Colic lymph node (tissue), 1 donor: ENCODE data around the gene ZCCHC18.

- PRO-cap = unidirectional peak, plus-strand start at chrX:104112337; bidirectional peak, plus-strand start at chrX:104112556, minus-strand start at chrX:104112438; bidirectional peak, plus-strand start at chrX:104112913, minus-strand start at chrX:104112734
These were observed at the start of gene ZCCHC18 for GRCh38 chrX:104112127-104113117. ZCCHC18 (plus strand) TSS chrX:104112523.

DNA sequence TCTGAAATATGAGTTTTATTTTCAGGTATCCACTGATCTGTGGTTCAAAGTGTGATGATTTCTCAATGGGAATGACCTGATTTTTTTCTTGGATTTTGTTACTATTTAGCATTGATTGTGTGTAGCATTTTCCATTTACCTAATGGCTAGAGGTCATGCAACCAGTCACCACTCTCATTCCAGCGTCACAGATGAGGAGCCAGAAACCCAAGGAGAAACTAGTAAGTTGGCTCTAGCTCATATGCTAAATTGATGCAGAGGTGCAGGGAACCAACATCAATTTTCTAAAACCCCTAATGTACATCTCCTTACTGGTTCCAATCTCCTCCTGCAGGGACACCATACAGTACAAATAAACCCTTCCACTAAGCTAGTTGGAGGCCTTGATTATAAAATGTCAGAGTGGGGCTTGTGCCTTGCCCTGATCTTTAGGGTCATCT lies 118.2 kb downstream of the IL1RAPL2 start:
- PRO-cap = no peak

- PRO-cap = no peak
These were observed 21.9 kb upstream of the TBC1D8B start for GRCh38 chrX:106780556-106781051.

DNA sequence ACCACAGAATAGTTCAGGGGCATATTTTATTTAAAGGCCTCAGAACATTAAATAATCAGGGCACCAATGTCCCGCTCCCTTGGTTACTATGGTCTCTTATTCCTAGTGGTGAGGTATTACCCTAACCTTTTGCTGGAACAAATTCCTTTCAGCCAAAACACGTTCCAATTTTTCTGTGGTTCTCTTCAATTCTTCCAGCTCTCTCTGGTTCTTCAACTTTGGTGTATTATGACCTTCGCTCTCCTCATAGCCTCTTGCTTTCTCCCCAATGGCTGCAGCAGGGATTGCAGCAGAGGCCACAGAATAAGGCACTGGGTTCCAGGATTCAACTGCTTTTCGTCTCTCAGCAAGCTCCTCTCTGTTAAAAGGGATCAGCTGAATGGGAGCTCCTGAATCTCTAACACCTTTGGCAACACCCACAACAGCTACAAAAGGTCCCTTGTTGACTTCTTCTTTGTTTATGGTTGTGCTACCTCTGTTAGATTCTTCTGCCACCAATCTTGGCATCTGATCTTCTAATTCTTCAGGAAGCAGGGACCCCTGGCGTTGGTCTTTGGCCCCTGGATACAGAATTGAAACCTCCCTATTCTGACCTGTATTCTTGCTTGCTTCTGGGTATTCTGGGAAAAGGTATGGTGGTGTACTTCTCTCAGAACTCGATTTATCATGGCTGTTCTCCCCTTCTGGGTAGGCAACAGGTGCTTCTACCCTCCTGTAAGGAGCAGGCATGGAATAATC lies 22.4 kb downstream of the CLDN2 start:
- PRO-cap = no peak

DNA sequence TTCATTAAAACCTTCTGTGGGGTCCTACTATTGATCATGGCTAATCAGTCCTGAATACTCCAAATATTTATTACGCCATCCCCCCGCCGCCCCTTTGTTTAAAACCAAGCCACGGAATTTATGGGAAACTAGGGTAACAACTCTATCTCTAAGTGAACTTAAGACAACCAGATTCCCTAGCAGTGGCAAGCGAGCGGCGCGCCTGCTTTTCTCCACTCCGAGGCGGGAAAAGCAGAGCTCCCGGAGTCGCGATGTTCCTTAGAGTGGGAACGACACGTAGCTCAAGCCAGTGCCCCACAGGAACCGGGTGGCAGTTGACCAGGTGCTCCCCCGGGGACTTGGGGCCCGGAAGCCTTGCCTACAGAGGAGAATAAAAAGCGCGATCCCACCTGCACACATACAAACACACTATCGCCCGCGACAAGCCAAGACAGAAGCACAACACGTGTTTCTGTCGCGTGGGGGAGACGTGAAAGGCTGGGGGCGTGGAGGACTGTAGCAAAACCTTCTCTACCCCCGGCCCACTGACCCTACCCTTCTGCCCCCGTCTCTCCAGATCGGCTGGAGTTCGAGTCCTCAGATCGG lies 531 bp downstream of the NUP62CL start:
- PRO-cap = no peak

GRCh38 chrX:107451123-107451510 lies 1.7 kb downstream of the FRMPD3 start:
- PRO-cap = no peak

DNA sequence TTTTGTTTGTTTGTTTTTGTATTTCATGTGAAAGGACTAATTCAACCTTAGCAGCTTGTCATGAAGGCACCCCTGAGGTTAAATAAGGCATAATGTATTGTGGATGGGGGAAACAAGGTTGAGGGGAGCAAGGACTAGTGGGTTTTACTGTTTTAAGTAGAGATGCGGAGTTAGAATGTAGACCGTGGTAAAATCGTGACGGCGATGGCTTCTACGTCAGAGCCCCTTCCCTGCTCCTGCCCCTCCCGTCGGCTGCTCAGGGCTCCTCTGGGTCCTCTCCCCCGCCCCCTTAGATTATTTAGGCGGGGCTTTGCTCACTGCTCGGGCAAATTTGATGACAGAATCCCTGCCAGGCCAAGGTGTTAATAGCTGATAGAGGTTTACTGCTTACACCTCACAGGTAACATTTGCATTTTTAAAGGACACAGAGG lies 2.2 kb downstream of the FRMPD3 start:
- PRO-cap = no peak

DNA sequence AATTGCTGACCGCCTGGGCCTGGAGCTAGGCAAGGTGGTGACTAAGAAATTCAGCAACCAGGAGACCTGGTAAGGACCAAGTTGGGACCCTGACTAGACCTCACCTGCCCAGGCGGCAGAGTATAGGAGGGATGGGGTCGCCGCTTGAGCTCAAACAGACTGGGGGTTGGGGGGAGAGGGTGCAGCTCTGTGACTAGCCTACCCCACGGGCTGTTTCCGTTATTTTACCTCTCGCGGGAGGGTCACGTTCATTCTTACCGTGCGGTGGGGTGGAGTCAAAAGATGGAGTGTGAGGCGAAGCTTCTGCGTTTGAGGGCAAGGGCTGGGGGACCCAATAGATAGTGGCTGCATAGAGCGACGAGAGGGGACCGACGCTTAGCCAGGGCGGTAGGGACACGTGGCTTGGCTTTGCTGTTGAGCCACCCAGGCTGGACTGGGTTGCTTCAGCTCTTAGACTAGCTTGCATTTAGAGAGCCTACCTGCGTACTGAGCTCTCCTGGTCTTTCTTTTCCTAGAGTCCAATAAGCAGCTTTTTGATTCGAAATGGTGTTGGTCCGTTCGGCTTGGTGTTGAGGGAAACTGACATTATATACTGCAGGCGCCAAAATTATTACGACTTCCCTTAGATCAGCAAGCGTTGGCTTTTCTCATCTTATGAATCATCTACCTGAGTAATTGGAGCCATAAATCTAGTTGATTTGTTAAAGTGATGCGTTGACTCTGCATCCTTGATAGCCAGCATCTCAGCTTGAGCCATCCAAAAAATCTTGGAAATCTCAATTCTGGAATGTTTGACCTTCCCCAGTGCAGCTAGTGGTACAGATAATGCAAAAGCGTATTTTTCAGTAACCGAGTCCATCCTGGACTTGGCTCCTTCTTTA lies 612 bp downstream of the PRPS1 start:
- PRO-cap = bidirectional peak, plus-strand start at position 278 of the sequence, minus-strand start at position 226 of the sequence

GRCh38 chrX:107673041-107673883 lies 45.0 kb downstream of the PRPS1 start:
- PRO-cap = bidirectional peak, plus-strand start at chrX:107673190, minus-strand start at chrX:107672949

DNA sequence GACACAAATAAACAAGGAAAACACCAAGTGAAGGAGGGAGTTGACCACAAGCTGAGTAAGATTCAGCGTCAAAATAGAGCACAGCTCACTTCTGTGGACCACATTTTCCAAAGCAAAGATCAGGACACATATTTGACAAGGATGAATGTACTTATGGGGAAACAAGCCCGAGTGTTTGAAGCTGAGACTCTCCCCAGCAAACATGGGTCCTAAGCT lies 46.5 kb downstream of the PRPS1 start:
- PRO-cap = no peak

DNA sequence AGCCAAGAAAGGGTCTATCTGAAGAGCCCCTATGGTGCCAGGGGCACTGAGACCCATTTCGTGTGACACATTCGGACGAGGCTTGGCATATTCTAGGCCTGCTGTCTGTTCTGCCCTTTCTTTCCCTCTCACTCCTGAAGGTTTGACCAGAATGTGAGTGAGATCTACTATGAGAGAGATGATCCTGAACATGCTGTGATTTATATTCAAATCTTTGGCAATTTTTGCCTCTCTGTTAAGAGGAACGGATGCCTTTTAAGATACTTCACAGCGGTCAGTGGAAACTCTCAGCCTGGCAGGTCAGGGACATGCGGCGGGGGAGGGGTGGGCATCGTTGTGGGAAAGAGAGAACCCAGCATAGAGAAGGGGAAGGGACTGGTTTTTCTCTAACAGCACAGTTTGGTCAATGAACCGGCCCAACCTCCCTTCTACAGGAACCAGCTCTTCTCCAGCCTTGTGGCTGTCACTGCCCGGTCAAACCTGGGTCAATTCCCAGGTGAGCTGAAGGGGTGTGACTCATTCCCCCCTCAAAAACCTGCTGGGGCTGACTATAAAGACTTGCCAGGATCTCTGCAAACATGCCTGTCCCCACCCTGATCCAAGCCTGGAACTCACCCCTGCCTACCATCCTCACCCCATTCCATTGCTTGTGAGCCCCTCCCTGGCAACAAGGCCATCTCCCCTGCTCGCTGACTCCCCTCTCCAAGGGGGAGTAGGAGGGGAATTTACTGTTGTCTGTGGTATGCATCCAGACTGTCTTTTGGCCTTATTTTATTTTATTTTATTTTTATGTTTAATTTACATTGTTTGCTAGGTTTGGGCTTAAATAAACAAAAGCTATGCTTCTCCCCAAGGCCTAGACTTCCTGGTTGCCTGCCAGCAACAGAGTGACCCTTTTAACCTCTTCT lies 49.8 kb downstream of the TSC22D3 start:
- PRO-cap = no peak

DNA sequence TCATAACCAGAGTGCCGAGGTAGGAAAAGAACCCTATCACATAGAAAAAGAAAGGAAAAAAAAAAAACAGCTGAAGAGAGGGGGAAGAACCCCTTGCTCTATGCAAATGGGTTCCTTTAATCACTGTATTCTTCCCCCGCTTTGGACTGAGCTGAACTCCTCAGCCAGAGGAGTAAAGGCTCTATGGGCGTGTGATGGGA lies 52.2 kb downstream of the MID2 start:
- PRO-cap = no peak

- PRO-cap = no peak
These were observed 42.0 kb downstream of the COL4A6 start for GRCh38 chrX:108396204-108396610.

DNA sequence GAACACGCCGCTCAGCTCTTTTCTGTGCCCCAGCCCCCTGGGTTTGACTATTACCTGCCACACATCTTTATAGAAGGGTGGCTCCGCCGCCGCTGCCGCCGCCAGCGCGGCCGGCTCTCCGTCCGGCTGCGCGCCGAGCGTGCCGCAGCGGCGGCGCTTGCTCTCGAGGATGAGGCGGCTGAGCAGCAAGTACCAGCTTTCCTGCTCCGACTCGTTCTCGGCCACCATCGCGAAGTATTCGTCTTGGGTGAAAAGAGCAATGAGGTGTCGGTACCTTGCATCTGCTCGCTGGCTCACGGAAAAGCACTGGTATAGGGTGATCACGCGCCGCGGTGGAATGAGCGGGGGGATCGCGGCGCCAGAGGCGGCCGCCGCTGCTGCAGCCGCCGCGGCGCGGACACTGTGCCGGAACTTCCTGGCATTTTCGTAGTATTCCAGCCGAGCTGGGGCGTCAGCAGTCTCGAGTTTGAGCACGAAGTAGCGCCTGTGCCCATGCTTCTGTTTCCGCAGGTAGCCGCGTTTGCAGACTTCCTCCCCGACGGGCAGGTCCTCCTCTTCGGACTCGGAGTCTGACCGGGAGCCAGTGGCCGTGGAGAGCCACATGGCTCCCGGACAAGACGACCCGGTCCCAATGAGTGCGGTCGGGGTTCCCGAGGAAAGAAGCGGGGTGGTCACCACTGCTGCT lies 638 bp downstream of the IRS4 start:
- PRO-cap = no peak

GRCh38 chrX:109053930-109054761 lies 317.8 kb upstream of the IRS4 start:
- PRO-cap = no peak

GRCh38 chrX:109668903-109669183 lies 43.9 kb upstream of the KCNE5 start:
- PRO-cap = no peak

GRCh38 chrX:109689135-109689763 lies 43.8 kb downstream of the ACSL4 start:
- PRO-cap = no peak

- PRO-cap = no peak
These were observed 148.9 kb upstream of the CHRDL1 start for GRCh38 chrX:110944184-110945269.

GRCh38 chrX:112081843-112082381 lies 664 bp downstream of the TRPC5 start:
- PRO-cap = no peak

DNA sequence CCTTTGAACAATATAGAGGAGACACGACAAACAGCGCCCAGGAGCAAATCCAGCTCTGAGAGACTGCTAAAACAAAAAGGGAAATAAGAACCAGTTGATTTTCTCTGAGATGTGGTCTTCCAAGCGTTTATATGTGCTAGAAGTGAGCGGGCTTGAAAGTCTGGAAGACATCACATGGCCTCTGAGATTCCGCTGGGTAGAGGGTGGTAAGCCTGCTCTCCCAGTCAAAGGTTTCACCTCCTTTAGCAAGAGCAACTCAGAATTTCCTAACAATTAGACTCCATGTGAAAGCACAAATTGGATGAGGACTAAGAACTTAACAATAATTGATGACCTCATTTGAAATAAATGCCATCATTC lies 38.3 kb downstream of the AMOT start:
- PRO-cap = no peak